SK-N-DZ (cell line): ENCODE results near the genes ITGA4 and PPP1R1C.

GRCh38 chr2:178859301-178859696 lies 52.1 kb upstream of the TTN start:
RAMPAGE:
- cytosol, long total RNA: no peak
- nucleus, long total RNA: no peak

DNA sequence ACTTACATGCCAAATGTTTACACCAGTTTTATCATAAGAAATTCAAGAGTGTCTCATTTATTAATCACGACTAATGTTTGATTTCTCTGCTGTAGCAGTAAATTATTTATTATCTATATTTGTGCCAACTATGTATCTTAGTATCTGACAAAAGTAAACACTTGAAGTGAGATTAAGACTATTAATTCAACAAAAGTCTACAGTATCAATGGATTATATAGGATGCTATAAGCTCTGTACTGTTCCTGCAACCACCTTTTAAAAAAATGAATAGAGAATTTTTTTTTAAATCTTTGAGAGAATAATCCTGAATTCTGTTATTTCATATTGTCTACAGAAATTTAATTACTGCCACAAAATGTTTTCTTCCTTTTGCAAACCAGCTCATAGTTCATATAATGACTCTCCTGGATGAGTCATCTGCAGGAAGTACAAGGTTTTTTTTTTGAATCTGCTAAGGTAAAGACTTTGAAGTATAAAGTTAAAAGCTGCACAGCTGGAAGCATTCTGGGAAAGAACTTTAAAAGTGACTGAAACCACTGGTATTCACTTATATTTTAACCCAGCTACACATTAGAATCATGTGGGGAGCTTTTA lies 25.6 kb downstream of the SESTD1 start:
RAMPAGE:
- cytosol, long total RNA: no peak
- nucleus, long total RNA: no peak

DNA sequence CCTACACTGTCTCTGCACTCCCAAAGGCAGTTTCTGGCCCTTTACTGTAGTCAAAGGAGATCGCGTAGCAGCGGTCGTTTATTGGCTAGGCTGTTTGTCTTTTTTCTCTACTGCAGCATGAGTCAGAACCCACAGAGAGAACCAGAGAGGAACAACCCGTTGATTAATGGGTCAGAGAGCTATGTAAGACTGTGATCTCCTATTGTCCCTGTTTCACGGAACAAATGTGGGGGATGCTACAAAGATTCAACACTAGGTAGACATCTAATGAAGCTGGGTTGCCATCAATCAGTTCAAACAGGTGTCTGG lies 118.6 kb upstream of the CWC22 start:
RAMPAGE:
- cytosol, long total RNA: no peak
- nucleus, long total RNA: no peak

RAMPAGE:
- cytosol, long total RNA: no peak
- nucleus, long total RNA: no peak
Measured at GRCh38 chr2:180656297-180656850, 324.0 kb upstream of the UBE2E3 start.

DNA sequence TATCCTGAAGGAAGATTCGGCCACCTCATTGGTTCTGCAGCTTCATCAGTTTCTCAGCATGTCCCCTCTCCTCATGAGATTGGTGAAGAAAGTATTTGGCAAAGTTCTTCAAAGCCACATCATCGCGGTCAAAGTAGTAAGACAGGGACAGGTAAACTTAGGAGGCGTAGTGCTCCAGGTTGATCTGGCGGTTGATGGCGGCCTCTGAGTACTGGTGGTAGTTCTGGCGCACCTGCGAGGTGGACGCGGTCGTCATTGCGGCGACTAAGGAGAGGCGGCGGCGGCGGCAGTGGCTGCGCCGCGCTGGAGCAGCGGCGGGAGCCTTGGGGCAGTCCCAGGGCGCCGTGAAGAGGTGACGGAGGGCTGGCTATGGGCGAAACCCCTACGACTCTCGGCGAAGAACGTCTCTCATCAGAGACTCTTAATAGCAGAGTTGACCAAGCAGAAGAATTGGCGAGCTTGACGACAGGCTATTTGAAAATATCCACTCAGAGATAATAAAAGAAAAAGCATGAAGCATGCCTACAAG lies 107.2 kb upstream of the UBE2E3 start:
RAMPAGE:
- cytosol, long total RNA: no peak
- nucleus, long total RNA: no peak

DNA sequence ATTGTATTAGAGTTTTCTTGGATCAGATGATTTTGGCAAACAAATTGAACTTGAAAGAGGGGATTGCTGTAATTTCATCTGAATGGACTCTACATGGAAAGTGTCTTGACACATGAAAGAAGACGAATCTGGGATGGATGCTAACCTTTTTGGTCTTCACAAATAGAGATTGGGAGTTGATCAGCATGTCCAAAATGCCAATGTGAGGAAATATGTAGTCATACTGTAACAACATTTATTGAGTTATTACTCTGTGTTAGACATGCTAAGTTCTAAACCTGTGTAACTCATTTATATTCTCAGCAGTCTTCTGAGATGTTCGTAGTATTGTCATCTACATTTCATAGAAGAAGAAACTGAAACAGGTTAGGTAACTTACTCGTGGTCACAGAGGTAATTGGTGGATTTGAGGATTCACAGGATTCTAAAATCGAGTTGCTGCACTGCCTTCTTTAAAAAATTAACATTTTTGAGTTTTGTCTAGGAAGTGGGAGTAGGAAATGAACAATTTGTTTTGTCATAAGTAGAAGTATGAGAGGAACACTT lies 162.1 kb downstream of the UBE2E3 start:
RAMPAGE:
- cytosol, long total RNA: no peak
- nucleus, long total RNA: no peak

DNA sequence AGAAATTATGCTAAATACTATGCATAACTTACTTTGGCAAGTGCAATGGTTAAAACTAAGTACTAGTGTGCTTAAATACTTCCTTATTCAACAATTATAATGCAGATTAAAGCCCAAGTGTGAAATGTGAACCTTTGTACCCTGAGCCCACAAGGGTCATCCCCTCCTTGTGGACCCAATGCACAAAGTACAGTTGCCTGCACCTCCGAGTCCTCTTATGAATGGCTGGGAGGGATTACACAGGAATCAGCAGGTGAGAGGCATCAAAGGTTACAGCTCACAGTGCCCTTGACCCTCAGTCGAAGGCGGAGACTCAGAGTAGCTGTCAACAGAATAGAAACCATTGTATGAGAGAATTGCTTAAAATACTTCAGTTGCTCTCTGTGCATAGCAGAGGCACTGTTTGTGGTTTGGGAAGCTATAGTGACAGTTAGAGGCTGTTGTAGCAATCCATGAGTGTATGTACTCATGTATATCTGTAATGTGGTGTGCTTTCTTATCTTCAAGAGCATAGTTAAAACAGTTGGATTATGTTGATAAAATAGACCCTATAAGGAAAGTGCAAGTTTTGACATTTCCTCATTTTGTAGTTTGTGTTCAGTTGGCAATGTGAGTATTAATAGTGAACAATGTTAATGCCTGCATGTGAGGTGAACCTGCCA lies 151.6 kb upstream of the ITGA4 start:
RAMPAGE:
- cytosol, long total RNA: no peak
- nucleus, long total RNA: no peak

DNA sequence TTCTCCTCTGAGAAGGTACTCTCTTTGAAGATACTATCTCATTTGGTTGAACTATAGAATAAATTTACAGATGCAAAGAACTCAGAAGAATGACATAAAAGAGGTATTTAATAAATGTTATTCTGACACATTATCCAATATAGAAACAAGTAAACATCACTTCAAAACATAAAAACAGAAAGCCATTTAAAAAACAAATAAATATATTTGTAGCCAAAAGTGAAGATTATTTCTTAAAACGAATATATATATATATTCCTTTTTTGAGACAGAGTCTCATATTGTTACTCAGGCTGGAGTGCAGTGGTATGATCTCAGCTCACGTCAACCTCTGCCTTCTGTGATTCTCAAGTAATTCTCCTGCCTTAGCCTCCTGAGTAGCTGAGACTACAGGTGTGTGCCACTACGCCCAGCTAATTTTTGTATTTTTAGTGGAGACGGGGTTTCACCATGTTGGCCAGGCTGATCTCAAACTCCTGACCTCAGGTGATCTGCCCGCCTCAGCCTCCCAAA lies 149.7 kb upstream of the ITGA4 start:
RAMPAGE:
- cytosol, long total RNA: no peak
- nucleus, long total RNA: no peak

DNA sequence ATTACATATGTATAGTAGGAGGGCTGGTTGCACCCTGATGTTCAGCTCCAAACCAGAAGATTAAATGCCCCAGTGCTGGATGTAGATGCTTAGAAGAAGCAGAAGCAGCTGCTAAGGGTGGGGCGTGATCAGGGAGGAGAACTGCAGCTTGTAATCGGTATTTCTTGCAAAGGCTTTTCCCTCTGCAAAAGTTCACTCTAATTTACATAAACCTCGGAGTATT lies 145.3 kb upstream of the ITGA4 start:
RAMPAGE:
- cytosol, long total RNA: no peak
- nucleus, long total RNA: no peak

DNA sequence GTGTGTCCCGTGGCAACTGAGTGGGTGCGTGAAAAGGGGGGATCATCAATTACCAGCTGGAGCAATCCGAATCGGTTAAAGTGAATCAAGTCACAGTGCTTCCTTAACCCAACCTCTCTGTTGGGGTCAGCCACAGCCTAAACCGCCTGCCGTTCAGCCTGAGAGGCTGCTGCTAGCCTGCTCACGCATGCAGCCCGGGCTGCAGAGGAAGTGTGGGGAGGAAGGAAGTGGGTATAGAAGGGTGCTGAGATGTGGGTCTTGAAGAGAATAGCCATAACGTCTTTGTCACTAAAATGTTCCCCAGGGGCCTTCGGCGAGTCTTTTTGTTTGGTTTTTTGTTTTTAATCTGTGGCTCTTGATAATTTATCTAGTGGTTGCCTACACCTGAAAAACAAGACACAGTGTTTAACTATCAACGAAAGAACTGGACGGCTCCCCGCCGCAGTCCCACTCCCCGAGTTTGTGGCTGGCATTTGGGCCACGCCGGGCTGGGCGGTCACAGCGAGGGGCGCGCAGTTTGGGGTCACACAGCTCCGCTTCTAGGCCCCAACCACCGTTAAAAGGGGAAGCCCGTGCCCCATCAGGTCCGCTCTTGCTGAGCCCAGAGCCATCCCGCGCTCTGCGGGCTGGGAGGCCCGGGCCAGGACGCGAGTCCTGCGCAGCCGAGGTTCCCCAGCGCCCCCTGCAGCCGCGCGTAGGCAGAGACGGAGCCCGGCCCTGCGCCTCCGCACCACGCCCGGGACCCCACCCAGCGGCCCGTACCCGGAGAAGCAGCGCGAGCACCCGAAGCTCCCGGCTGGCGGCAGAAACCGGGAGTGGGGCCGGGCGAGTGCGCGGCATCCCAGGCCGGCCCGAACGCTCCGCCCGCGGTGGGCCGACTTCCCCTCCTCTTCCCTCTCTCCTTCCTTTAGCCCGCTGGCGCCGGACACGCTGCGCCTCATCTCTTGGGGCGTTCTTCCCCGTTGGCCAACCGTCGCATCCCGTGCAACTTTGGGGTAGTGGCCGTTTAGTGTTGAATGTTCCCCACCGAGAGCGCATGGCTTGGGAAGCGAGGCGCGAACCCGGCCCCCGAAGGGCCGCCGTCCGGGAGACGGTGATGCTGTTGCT lies at the start of gene ITGA4:
TSS of gene ITGA4 (plus strand) at position 768 of the 1,107 bp plus-strand sequence.
RAMPAGE:
- cytosol, long total RNA: no peak
- nucleus, long total RNA: no peak

DNA sequence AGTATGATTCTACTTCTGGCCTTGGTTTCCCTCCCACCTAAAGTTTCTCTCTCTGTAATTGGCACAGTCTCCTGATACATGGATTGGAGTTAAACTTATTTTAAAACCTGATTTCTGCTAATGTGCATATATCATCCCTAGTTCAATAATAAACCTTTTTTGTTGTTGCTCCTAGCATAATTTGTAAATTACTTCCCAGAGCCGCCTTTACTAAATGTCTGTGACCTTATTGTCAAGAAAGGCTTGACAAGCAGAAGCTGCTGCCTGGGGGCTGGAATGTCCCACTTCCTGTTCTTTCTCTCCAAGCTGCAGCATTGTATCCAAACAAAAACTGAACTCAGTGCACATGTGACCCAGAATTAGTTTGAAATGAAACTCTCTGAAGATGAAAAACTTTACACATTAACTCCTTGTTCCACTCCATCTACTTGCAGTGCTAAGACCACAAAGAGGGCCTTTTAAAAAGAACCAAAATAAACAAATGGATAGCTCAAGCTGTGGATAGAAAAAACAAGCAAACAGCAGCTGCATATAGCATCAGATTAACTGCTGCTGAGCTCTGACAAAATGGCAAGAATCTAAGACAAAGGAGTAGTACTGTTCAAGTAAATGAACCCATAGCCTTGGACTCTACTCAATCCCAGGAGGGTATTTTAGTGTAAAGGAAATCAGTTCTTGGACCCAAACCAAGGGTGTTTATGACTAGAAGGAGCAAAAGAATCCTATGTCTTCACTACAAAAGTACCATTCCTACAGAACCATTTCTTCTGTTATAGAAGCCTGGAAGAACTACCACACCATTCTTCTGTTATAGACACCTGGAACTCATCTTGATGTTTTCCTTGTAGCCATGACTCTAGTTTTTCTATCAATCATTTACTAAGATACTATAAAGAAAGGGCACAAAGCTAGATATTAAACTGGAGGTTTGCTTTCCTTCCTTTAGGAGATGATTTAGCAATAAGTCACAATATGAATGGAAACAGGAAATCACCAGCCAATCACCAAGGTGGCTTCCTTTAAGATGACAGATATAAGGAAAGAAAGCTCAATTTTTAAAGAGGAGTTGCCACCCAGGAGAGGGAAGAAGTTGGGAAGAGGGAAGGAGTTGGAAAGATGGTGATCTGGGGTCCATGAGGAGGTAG lies 100.0 kb upstream of the NEUROD1 start:
RAMPAGE:
- cytosol, long total RNA: no peak
- nucleus, long total RNA: no peak

RAMPAGE:
- cytosol, long total RNA: no peak
- nucleus, long total RNA: no peak
Measured at GRCh38 chr2:181810670-181811740, 80.5 kb upstream of the ITPRID2 start.

DNA sequence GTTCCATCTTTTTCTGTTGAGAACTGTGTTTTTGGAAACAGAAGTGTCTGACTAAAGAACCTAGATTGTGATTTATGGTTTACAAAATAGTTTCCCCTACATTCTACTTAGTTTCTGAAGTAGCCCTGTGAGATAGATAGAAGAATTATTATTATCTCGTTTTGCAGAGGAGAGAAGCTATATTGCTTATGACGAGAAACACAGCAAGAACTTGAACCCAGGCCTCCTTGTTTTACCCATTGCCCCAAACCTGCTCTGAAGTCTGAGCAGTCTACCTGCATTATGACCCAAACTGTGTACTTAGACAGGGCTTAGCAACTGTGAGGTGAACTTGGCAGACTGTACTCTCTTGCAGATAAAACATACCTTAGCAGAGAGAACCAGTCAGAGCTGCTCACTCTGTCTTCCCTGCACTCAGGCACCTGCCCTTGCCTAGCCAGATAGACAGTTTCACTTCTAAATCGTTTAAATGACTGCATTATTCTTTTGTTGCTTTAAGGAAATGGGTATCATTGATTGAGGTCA lies 20.2 kb downstream of the ITPRID2 start:
RAMPAGE:
- cytosol, long total RNA: no peak
- nucleus, long total RNA: no peak

GRCh38 chr2:181985460-181986288 lies at the start of gene PPP1R1C:
PPP1R1C (plus strand) TSS chr2:181985853.
RAMPAGE:
- cytosol, long total RNA: no peak
- nucleus, long total RNA: no peak

GRCh38 chr2:182793144-182793368 lies 73.4 kb downstream of the FRZB start:
RAMPAGE:
- cytosol, long total RNA: no peak
- nucleus, long total RNA: no peak

RAMPAGE:
- cytosol, long total RNA: no peak
- nucleus, long total RNA: no peak
Measured at GRCh38 chr2:183013217-183014001, 24.8 kb downstream of the NCKAP1 start.

RAMPAGE:
- cytosol, long total RNA: no peak
- nucleus, long total RNA: no peak
Measured at GRCh38 chr2:183023600-183024147, 14.6 kb downstream of the NCKAP1 start.

DNA sequence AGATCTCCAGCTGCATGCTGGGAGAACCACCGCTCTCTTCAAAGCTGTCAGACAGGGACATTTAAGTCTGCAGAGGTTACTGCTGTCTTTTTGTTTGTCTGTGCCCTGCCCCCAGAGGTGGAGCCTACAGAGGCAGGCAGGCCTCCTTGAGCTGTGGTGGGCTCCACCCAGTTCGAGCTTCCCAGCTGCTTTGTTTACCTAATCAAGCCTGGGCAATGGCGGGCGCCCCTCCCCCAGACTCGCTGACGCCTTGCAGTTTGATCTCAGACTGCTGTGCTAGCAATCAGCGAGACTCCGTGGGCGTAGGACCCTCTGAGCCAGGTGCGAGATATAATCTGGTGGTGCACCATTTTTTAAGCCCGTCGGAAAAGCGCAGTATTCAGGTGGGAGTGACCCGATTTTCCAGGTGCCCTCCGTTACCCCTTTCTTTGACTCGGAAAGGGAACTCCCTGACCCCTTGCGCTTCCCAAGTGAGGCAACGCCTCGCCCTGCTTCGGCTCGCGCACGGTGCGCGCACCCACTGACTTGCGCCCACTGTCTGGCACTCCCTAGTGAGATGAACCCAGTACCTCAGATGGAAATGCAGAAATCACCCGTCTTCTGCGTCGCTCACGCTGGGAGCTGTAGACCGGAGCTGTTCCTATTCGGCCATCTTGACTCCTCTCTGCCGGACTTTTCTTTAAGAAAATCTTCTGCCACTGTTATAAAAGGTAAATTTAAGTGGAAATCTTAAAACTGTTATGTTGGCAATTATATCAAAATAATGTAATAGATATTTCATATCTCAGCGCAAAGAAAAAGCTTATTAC lies 313.6 kb upstream of the FSIP2 start:
RAMPAGE:
- cytosol, long total RNA: no peak
- nucleus, long total RNA: no peak

DNA sequence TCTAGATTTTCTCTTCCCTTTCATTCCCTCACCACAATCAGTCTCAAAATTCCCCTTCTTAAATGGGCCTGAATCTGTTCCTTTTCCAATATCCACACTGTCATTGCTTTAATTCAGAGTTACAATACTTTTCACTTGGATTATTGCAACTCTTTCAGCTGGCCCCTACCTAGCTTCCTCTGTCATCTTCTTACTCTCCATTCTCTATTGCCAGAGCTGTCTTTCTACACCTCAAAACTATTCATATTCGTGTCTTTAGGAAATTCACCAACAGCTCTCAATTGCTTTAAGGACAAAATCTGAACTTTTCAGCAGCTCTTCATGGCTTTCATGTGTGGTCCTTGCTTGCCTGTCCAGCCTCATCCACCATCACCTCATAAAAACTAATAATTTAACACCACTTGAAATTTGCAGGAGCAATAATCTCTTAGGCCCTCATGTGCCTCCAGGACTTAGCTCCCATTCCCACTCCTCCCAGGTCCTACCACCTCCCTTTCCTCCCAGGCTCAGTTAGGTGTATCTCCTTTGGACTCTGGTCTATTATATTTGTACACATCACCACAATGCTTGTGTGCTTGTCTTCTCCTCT lies 182.2 kb upstream of the ZC3H15 start:
RAMPAGE:
- cytosol, long total RNA: no peak
- nucleus, long total RNA: no peak

RAMPAGE:
- cytosol, long total RNA: no peak
- nucleus, long total RNA: no peak
Measured at GRCh38 chr2:186669639-186670126, 24.2 kb upstream of the FAM171B start.